Astrocyte (in vitro differentiated cells and primary cell): ENCODE data around the genes TXNL1 and ATP8B1.

DNA sequence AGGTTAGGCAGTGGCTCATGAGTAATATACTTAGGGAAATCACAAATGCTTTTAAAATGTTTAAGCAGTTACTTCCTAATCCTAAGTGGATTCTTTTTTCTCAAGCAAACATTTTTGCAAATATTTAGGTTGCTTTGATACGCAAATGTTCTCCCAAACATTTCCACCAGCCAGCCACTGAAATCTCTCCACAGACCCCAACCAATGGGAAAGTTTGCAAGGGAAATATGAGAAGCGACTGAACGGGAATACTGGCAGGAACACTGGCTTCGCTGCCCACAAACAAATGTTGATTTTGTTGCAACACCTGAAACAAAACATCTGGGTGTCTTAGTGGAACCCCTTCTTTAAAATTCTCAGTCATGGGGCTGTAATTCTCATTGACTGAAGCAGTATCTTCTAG lies 168.4 kb downstream of the TCF4 start:
- PRO-cap: no peak
- RRBS, 2 experiments: no CpG with 5 or more reads among the region's 4 CpGs

GRCh38 chr18:55731966-55732359 lies 144.0 kb upstream of the TCF4 start:
- PRO-cap: no peak
- RRBS, 2 experiments: no CpG with 5 or more reads among the region's 2 CpGs

DNA sequence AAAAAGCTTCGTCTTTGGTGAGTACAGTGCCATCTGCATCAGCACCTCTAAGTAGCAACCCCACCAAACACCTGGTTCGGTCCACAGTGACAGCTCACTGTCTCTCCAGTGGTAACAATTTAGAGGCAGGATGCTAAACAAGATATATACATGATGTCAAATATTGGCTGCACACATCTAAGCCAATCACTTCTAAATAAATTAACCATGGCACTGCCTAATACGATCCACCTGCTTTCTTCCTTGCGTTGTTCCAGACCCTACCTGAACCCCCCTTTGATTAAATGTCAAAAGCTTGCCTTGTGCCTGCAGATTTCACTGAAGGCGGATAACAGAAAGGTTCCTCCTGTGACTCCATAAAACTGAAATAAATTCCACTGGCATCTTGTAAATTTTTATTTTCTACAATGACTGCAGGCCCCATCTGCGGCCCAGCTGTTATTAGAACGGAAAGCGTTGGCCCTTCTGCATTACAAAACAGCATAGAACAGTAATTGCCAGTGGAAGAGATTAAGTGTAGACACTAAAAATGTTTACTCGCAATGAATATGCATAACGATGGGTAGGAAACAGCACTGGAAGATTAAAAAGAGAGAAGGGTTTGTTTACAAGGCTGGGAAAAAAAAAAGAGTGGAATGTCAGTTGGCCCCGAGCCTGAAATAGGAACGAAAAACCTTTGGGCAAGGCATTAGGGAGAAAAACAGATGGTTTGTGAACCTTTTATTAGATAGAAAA lies 275.7 kb upstream of the TCF4 start:
- PRO-cap: no peak
- RRBS, 2 experiments: no CpG with 5 or more reads among the region's 12 CpGs

DNA sequence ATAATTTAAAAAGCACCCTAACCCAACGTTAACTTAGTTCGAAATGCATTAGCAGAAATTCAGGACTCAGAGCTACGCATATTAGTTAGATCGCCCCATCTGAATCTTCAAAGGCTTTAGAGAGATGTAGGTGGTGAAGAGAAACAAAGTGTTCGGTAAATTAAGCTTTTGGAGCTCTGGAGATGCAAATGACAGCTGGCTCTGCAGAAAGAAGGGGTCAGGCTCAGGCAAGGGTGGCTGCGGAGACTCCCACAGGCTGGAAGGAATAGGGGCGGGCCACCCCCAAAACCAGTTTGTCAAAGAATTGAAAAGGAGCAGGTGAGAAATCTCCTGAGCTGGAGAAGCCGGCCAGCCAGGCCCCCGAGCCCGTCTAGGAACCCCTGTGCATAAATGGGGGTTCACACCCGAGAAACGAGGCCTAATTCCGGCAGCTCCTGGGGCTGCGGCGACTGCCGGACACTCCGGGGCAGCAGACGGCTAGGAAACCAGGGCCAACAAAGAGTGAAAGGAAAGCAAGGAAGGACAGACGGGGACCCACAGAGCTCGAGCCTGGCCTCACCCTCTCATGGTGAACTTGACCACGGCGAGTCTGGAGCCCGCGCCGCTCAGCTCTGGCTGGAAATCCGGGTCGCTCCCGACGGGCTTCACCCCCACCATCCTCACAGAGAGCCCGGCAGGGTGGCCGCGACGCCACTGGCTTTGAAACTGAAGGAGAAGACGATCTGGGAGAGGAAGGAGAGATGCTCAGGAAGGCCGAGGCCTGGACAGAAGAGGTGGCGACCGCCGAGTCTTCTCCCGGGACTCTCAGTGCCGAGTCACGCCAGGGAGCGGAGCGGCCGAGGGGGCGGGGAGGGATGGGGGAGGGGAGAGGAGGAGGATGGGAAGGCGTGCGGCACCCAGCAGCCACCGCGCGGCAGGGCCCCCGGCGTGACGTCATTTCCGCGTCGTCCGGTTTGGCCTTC lies at the start of gene TXNL1:
TXNL1 (minus strand) TSS at position 809 of the 962 bp plus-strand sequence.
- PRO-cap: bidirectional peak, plus-strand start at position 497 of the sequence, minus-strand start at position 500 of the sequence; unidirectional peak, minus-strand start at position 742 of the sequence; bidirectional peak, plus-strand start outside the sequence, minus-strand start at position 809 of the sequence
- RRBS, 2 experiments: 1 to 3% methylated on average over 11 to 18 of the region's 57 CpGs

GRCh38 chr18:56869135-56869560 lies 218.0 kb downstream of the WDR7 start:
- PRO-cap: no peak
- RRBS, 2 experiments: no CpG with 5 or more reads among the region's 1 CpG

GRCh38 chr18:57436423-57436960 lies 1.3 kb downstream of the ONECUT2 start:
- PRO-cap: no peak
- RRBS, 2 experiments: 0 to 4% methylated on average over 1 to 11 of the region's 43 CpGs

- PRO-cap: no peak
- RRBS, 2 experiments: no CpG with 5 or more reads among the region's 24 CpGs
Observed at GRCh38 chr18:57440771-57441165, 5.6 kb downstream of the ONECUT2 start.

- PRO-cap: no peak
- RRBS, 2 experiments: no CpG with 5 or more reads among the region's 3 CpGs
Observed at GRCh38 chr18:57684004-57684448, 62.4 kb upstream of the NARS1 start.

DNA sequence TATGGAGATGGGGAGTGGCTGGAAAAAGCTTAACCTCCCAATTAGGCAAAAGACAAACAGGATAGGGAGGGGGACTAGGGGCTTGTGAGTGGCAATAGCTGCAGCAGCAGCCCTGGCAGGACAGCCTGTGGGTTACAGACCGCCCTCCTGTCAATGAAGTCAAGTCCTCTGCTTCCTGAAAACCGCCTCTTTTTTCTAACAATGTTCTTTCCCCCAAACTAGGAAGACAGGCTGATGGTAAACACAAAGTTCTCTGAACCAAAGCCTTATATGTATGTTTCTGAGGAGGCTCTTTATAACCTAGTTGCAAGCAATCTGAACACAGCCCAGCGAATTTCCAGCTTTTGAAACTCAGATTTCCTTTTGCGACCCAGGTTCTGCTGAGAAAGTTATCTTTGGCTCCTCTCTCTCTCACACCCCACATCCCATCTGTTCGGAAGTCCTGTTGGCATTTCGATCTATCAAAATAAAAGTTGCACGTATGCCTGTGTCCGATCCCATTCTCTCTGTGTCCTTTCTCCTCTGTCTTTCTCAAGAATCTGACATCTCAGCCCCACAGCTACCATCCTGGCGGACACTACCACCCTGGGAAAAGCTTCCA lies 10.2 kb downstream of the ATP8B1 start:
- PRO-cap: no peak
- RRBS, 2 experiments: no CpG with 5 or more reads among the region's 9 CpGs

GRCh38 chr18:57803136-57804206 lies at the start of gene ATP8B1:
ATP8B1 (minus strand) TSS chr18:57803315.
- PRO-cap: no peak
- RRBS, 2 experiments: under 1 to 4% methylated on average over 20 to 25 of the region's 80 CpGs

- PRO-cap: no peak
- RRBS, 2 experiments: no CpG with 5 or more reads among the region's 3 CpGs
Observed at GRCh38 chr18:57806739-57807332, 3.7 kb upstream of the ATP8B1 start.

GRCh38 chr18:58013586-58014322 lies 30.3 kb upstream of the NEDD4L start:
- PRO-cap: no peak
- RRBS, 2 experiments: no CpG with 5 or more reads among the region's 6 CpGs

GRCh38 chr18:58097062-58097841 lies 53.2 kb downstream of the NEDD4L start:
- PRO-cap: no peak
- RRBS, 2 experiments: no CpG with 5 or more reads among the region's 8 CpGs

DNA sequence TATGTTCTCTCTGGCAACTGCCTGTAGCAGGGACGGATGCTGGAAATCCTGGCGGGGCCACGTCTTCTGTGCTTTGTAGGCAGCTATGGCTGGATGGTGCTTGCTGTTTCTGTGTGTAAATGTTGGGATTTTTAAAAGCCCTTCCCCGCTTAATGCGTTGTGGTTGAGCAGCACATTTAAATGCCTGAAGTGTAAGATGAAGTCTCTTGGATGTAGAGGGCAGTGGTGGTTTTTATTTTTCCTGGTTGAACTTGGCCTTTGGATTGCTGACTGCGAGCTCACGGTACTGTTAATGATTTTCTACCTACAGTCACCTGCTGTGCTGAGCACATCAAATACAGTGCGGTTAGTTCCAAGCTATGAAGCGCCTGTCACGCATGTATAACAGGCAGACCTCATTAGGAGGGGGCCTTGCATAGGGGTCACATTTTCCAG lies 84.6 kb downstream of the NEDD4L start:
- PRO-cap: no peak
- RRBS, 2 experiments: no CpG with 5 or more reads among the region's 10 CpGs

- PRO-cap: no peak
- RRBS, 2 experiments: no CpG with 5 or more reads among the region's 11 CpGs
Observed at GRCh38 chr18:58176901-58177574, 133.0 kb downstream of the NEDD4L start.

DNA sequence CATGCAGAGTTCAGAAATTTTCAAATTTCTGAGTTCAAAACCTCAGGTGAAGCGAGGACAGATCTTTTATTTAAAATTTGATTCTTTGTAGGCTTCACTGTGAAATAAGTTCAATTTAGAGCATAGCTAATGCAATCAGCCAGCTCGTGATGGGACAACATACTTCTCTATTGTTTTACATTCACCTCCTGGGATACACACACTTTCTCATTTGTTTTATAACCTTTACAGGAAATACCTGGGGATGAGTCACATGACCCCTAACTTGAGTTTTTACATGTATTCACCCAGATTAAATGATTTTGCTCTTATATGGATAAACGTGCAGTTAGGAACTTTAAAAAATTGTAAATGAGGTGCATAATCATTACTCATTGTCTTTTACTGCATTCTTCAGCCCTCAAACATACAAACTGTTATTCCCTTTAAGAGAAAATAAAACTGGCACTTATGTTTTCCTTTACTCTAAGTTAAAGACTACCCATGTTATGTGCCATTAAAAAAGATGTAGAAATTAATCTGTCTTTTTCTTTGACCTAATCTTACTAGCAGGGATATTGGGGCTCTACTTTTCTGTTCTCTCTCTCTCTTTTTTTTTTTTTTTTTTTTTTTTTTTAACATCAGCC lies 152.2 kb downstream of the NEDD4L start:
- PRO-cap: no peak
- RRBS, 2 experiments: no CpG with 5 or more reads among the region's 3 CpGs

GRCh38 chr18:58202178-58202780 lies 158.3 kb downstream of the NEDD4L start:
- PRO-cap: no peak
- RRBS, 2 experiments: no CpG with 5 or more reads among the region's 8 CpGs

- PRO-cap: no peak
- RRBS, 2 experiments: no CpG with 5 or more reads among the region's 9 CpGs
Observed at GRCh38 chr18:58230603-58231371, 186.8 kb downstream of the NEDD4L start.

- PRO-cap: no peak
- RRBS, 2 experiments: no CpG with 5 or more reads among the region's 5 CpGs
Observed at GRCh38 chr18:58232659-58233147, 188.7 kb downstream of the NEDD4L start.

DNA sequence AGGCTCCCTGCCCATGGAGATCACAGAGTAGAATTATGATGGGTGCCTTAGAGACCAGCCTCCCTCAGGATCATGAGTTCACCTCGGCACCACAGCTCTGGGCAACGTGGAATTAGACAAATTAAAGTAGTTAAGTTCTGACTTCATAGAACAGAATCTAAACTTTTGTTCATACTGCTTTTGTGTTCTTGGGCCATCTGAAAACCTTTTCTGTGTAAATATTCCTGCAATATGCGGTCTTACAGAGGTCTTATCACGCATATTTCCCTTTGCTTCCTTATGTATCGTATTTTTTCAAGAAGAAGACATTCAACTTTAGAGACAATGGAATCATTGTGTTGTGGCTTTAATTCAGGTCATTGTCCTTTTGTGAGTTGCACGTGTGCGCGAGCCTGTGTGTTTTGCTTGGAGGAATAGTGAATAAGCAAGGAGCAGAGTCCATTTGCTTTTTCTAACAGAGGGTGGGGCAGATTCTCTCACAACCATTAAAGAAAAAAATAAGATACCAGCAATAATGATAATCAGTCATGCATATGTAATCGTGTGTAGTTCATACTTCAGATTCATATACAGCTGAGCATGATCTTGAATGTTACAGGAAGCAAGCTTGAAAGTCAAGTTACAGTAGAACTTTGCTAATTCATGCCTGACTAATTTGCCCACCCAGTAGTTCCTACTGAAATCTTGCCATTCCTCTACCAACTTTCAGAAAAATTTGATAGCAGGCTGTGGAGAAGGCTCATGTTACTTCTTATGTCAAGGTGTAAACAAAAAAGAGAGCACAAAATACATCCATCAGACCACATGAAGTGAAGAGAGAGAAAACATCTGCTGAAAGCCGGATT lies 243.6 kb downstream of the NEDD4L start:
- PRO-cap: no peak
- RRBS, 2 experiments: no CpG with 5 or more reads among the region's 10 CpGs